AG10803 (cell line): ENCODE results near the gene DCAF5.

- RRBS, result no CpG with 5 or more reads among the region's 3 CpGs
These were observed 18.3 kb downstream of the ZFP36L1 start for GRCh38 chr14:68774552-68774910.

DNA sequence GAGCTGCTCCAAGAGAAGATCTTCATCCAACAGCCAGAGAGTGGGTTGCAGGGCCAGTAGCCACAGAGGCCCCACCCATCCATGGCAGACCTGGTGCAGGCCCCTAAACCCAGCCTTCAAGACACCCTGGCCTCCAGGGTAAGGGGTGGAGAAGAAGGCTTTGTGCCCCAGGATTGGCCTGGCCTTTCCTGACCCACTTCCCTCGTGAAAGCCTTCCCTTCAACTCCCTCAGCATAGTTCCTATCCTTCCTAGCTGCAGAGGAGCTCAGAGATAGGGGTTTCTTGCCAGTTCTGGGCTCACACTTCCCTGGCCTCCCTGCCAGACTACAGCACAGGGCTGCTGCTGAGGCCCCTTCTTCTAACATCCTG lies 7.4 kb downstream of the ZFP36L1 start:
- RRBS, result no CpG with 5 or more reads among the region's 1 CpG

DNA sequence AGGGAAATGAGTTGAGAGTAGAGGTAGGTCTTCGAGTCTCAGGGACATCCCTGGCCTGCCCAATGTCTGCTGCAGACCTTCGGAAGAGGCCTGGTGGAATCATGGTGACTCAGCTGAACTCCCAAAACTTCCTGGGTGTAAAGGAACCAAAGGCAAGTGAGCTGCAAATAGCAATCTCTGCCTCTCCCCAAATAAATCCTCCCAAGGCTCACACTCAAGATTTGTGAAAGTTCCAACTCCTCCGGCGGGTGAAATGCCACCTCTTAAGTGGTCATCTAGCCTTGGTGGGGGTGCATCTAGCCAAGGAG lies 6.4 kb downstream of the ZFP36L1 start:
- RRBS, result no CpG with 5 or more reads among the region's 4 CpGs

DNA sequence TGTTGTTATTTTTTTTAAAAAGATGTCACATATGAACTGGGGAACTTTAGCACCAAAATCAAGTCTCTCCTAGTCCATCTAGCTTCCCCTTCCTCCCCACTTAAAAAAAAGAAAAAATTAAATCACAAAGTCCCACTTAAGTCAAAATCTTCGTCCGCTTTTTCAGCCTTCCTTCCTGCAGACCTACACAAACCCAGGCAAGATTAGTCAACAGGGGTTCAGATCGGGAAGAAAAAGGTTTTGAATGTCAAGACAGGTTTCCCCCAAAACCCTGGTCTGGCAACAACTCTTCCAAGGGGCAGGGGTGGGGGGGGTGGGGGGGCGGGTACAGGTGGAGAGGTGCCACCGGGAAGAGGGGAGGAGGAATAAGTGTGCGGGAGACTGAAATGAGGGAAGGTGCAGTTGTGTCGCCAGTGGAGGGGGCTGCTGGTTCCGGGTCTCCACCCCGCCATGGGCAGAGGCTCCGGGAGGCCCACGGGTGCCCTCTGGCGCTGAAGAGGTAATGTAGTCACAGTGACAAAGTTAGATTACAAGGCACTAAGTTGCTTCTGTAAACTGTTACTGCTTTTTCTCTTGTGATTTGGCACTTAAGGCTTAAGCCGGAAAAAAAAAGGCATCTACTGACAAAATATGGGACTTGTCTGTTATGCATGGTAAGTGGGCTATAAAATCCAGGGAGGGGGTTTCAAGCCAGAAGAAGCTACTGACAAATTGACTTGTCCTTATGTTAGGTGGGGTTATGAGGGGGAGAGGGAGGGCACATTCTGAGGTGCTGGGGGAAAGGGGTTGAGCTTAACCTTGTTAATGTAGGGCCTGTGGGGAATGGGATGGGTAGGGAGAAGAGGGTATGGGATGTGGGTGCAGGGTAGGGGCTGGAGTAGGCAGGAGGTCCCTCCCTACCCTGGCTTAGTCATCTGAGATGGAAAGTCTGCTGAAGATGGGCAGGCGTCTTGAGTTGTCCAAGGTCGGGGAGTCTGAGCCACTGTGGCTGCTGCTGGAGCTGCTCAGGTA lies 3.9 kb downstream of the ZFP36L1 start:
- RRBS, result 3% methylated on average over 4 of the region's 15 CpGs

DNA sequence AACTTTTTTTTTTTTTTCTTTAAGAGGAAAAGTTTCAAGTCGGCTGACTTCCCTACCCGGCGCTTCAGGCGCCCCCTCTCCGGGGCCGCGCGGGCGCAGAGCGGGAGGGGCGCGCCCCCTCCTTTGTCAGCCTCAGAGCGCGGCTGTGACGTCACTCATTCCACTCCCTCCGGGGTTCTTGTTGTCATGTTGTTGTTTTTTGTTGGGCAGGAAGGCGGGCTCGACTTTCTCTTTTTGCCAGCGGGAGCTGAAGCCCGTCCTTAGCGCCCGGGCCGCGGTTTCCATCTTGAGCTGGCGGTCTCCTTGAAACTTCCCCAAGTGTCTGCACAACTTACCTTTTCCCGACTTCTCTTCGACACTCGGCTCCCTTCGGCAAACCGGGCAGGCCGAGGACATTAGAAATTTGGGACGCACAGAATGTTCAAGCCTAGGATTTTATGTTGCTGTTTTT lies 473 bp upstream of the ZFP36L1 start:
- RRBS, result under 1% methylated on average over 23 of the region's 32 CpGs

DNA sequence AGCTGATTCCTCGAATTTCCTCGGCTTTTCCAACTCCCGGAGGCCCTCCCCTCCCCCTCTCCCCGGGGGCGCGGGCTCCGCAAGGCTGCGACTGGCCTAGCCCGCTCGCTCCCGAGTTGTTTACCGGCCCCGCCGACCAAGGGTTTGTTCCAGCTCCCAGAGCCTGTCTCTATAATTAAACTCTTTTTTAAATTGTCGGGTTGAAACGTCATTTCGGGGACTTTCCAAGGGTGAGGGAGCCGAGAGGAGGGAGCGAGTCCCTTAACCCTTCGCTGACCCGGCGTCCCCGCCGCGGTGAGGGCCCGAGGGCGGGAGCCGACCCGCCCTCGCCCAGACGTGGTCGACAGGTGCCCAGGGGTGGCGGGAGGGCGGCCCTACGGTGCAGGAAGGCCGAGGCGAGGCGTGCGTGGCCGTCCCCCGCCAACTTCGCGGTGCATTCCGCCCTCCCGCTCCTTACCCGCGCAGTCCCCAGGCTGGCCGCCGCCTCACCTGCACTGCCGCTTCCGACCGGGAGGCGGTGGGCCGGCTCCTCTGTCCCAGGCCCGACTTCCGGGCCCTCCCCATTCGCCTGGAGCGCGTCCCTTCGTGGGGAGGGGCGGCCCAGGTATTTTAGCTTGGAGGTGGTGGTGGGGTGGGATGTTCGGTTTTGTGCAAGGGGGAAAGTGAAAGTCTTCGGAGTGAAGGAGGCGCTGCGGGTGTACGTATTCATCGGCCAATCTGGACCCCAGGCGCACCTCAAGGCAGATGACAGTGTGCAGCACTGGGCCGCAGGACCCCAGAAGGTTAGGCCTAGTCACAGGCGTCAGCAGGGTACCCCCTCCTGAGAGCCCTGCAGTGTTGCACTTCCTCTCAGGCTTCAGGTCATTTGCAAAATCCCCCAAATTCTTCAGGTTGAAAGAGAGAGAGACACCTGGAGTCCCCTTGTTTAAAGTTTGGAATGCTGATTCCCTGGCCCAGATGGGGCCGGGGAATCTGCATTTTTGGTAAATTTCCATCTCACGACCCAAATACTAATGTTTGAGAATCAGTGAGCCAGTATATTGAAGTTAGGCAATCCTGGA lies 3.0 kb upstream of the ZFP36L1 start:
- RRBS, result 2% methylated on average over 12 of the region's 72 CpGs

DNA sequence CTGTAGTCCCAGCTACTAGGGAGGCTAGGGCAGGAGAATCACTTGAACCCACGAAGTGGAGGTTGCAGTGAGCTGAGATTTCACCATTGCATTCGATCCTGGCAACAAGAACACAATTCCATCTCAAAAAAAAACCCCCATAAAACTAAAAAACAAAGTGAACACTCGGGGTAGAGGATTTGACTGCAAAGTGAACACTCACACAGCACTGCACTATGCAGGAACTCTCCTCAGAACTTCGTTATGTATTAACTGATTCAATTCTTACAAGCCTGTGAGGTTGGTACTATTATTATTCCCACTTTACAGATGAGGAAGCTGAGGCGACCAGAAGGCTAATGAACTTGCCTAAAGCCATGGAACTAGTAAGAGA lies 89.5 kb downstream of the ACTN1 start:
- RRBS, result no CpG with 5 or more reads among the region's 5 CpGs

DNA sequence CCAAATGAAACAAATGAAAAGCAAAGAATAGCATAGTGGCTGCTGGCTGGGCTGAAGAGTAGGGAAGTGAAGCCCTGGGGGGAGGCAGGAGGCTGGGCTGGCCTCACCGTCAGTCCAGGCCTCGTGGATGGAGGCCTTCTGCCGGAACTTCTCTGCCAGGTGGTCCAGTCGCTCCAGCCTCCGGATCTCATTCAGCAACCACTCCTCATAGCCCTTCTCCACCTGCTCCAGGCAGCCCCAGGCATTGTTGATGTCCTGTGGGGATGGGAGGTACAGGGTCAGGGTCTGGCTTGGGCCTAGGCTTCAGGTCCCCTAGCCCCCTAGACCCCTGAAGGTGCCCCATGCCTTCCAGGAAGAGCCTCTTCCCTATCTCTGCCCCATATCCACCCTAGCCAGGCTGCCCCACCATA lies 89.1 kb downstream of the ACTN1 start:
- RRBS, result 94% methylated on average over 2 of the region's 5 CpGs

DNA sequence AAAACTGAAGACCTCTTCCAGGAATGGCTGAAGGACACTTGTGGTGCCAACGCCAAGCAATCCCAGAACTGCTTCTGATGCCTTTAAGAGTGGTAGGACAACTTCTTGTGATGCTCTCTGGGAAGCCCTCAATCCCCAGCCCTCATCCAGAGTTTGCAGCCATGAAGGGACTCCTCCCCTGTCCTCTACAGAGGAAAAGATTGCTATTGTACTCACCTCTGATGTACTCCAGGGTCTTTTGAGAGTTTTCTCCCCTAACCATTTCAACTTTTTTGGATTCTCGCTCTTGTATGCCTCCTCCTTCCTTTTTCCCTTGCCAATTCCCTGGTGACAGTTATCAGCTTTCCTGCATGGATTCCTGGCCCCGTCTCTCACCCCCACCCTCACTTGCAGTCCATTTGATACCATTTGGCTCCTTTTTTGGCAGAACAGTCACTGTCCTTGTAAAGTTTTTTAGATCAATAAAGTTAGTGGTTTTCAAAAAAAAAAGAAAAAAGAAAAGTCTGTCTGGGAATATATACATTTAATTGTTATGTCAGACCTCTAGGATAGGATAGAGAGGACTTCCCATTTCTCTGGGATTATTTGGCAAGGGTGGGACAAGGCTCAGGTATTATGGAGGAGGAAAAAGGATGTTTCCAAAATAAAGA lies 42.2 kb downstream of the ACTN1 start:
- RRBS, result no CpG with 5 or more reads among the region's 3 CpGs

- RRBS, result 62% methylated on average over 4 of the region's 17 CpGs
These were observed 36.5 kb downstream of the ACTN1 start for GRCh38 chr14:68942323-68943212.

- RRBS, result no CpG with 5 or more reads among the region's 11 CpGs
These were observed 31.3 kb downstream of the ACTN1 start for GRCh38 chr14:68947700-68948325.

DNA sequence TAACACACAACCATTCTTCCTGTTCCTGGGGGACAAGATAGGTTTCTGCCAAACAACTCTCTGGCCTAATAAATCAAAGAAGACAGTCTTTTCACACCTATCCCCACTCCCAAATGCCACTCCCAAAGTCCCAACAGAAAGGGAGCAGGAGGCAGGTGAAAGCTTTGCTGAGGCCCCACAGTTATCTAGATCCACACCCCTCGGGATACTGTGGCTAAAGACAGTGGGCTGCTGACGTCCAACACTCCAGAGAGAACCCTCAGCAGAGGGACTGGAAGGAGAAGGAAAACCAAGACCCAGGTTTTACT lies 12.7 kb downstream of the ACTN1 start:
- RRBS, result no CpG with 5 or more reads among the region's 2 CpGs

- RRBS, result no CpG with 5 or more reads among the region's 10 CpGs
These were observed 8.8 kb downstream of the ACTN1 start for GRCh38 chr14:68970135-68970875.

GRCh38 chr14:68971278-68971879 lies 7.7 kb downstream of the ACTN1 start:
- RRBS, result no CpG with 5 or more reads among the region's 8 CpGs

- RRBS, result no CpG with 5 or more reads among the region's 8 CpGs
These were observed 73.2 kb upstream of the ACTN1 start for GRCh38 chr14:69052026-69053056.

- RRBS, result no CpG with 5 or more reads among the region's 12 CpGs
These were observed 74.9 kb upstream of the ACTN1 start for GRCh38 chr14:69053880-69054556.

- RRBS, result 2% methylated on average over 47 of the region's 100 CpGs
These were observed at the start of gene DCAF5 for GRCh38 chr14:69152852-69153833. Gene DCAF5, minus strand, starts transcription at chr14:69153119.

DNA sequence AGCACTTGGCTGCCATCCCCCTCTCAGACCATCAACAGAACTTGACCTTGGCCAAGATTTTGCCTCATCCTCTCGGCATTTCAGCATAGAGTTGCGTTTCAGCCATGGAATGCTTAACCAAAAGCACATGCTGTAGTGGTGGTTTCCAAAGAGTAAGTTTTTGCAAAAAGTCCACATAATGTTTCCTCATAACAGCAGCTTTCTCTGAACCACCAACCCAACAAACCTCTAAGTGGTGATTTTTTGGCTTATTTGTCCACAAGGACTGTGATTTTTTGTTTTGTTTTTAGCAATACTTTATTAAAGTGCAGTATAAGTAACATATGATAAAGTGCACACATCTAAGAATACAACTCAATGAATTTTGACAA lies 12.1 kb upstream of the GALNT16 start:
- RRBS, result no CpG with 5 or more reads among the region's 2 CpGs

DNA sequence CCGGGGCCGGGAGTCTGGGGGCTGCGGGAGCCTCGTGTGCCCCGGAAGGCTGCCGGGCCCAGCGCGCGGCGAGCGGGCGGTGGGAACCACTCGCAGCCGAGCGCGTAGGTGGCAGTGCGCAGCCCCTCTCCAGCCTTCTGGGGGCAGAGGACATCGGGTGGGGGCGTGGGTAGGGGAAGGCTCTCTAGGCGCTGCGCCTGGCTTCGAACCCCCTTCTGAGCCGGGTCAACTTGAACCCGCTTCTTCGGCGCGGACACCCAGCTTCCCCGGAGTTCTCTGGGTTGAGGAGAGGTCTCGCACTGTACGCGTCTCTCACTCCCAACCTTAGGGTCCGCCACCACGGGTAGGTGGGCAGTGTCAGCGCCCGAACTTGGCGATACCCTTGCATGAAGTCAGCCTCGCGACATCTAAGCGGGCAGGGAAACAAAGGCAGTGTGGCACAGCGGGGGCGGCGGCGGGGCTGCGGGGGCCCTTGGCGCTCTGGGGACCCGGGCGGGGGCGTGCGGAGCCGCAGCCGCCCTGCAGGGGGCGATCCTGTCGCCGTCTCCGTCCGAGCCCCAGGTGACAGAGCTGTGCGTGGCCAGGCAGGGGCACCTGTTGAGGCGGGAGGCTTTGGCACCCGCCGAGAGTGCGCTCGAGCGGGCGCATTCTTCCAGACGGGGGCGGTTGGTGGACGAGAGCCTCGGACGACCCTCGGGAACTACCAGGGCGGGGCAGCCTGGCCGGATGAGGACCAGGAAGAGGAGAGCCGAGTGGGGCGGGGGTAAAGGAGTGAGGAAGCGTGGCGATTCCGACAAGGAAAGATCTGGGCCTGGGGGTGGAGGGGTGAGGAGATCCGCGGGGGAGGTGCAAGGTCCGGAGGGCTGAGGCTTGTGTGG lies 1.1 kb downstream of the GALNT16 start:
- RRBS, result 1% methylated on average over 6 of the region's 80 CpGs

GRCh38 chr14:69354200-69354864 lies 43.8 kb downstream of the ERH start:
- RRBS, result 85% methylated on average over 3 of the region's 14 CpGs